ENCODE measurements around the gene DNAH2.

DNA sequence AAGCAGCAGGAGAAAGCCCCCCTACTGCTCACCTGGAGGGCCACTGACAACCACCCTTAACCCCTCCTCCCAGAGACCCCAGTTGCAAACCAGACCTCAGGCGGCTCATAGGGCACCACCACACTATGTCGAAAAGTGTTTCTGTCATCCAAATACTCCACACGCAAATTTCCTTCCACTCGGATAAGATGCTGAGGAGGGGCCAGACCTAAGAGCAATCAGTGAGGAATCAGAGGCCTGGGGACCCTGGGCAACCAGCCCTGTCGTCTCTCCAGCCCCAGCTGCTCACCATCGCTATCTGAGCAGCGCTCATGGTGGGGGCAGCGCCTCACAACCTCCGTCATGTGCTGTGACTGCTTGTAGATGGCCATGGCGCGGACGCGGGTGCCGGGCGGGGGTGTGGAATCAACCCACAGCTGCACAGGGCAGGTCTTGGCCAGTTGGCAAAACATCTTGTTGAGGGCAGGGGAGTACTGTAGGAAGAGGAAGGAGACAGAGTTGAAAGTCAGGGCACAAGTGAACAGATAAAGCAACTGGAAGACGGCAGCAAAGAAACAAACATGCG is 12.4 kb downstream of the TP53 start:
- PRO-cap, 3 experiments: no peak in any of the 3 experiments
- RRBS: no CpG with 5 or more reads among the region's 17 CpGs

DNA sequence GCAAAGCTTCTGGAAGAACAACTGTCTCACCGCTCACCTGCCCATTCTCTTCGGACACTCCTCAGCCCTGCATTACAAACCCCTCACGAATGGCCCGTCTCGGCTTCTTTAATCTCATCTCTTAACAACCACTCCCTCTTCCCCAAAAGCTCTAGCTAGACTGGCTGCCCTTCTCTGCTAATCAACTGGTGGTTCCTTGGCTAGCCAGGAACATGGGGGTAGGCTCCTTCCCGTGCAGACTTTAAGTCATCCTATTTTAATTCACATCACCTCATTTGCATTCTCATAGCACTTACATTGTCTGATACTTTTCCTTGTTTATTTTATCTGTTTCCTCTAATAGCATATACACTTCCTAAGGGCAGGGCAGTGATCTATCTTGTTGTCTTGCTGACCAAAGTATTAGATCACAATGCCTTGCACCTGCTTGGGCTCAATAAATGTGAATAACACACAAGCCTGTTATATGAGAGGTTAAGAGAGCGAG is 9.9 kb downstream of the TP53 start:
- PRO-cap, 3 experiments: no peak in any of the 3 experiments
- RRBS: no CpG with 5 or more reads among the region's 7 CpGs

DNA sequence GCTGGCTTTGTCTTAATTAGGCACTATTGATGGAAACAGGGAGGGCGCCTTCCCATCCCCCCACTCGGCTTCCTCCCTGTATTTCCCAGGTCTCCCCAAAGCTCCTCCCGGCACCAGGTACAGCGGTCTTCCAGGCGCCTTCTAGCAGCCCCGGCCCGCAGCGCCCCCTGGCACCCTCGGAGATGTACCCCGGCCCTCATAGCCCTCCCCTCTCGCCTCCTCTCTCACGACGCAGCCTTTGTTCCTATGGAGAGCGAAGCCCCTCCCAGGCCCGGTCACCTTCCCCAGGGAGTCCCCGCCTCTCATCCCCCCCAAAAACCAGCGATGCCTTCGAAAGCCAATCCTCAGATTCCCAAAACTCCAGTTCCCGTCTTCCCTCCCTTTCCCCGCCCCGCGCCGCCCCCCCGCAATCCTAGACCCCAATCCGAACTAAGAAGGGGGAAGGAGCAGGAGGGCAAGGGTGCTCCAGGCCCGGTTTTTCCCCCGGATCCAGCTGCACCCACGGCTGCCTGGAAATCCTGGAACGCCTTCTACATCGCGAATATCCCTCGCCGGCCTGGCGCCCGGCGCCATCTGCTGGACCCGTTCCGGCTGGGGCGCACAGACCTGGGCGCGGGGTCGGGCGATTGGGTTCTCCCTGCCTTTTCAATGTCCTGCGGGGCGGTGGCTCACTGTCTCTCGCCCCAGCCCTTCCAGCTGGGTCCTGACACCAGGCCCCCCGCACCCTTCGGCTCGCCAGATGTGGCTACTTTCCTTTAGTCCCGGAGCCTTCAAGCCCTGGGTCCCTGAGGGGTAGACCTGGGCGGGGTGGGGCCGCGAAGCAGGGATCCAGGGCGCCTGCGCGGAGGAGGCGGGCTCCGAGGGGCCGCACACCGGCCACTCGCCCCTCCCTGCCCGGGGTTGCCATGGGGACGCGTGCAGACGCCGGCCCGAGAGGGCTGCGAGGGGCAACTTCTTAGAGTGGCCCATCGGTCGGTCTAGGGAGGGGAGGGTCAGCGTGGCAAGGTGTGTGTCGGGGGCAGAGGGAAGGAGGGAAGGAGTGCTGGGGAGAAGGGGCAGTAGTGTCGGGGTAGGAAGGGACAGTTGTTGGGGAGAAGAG is at the start of gene DNAH2:
TSS of gene DNAH2 (plus strand) at position 918 of the 1,099 bp plus-strand sequence.
- PRO-cap, 3 experiments: no peak in any of the 3 experiments
- RRBS: 2% methylated on average over 24 of the region's 73 CpGs

- PRO-cap, 3 experiments: no peak in any of the 3 experiments
- RRBS: no CpG with 5 or more reads among the region's 11 CpGs
These were observed 24.8 kb upstream of the KDM6B start for GRCh38 chr17:7809189-7809723.

- PRO-cap, 3 experiments: no peak in any of the 3 experiments
- RRBS: no CpG with 5 or more reads among the region's 6 CpGs
These were observed 3.9 kb downstream of the CYB5D1 start for GRCh38 chr17:7861485-7862320.

GRCh38 chr17:7887993-7888594 is 495 bp upstream of the CHD3 start:
- PRO-cap, 3 experiments: peak in 2 of 3 experiments; most common plus-strand start chr17:7888466 (in 1); most common minus-strand start chr17:7888298 (in 2)
- RRBS: 4% methylated on average over 4 of the region's 18 CpGs

DNA sequence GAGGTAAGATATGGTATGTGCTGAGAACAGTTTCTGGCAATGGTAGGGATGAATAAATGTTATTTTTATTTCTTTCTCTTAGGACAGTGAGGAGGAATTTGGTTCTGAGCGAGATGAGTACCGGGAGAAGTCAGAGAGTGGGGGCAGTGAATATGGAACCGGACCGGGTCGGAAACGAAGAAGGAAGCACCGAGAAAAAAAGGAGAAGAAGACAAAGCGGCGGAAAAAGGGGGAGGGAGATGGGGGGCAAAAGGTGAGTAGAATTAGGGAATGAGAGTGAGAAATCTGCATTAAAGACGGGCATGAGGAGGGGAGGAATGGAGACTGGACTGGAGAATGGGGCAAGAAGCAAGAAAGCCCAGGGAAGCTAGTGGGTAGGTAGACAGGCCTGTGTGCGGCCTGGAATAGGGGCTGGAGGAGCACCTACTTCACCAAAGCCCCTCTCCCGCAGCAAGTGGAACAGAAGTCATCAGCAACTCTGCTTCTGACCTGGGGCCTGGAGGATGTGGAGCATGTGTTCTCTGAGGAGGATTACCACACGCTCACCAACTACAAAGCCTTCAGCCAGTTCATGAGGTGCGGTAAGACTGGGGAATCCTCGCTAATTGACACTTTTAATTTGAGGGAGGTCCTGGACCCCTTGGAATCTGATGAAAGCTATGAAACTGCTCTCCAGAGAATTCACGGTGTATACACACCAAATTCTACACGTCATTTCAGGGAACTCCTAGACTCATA is 2.1 kb downstream of the CHD3 start:
- PRO-cap, 3 experiments: no peak in any of the 3 experiments
- RRBS: no CpG with 5 or more reads among the region's 17 CpGs

DNA sequence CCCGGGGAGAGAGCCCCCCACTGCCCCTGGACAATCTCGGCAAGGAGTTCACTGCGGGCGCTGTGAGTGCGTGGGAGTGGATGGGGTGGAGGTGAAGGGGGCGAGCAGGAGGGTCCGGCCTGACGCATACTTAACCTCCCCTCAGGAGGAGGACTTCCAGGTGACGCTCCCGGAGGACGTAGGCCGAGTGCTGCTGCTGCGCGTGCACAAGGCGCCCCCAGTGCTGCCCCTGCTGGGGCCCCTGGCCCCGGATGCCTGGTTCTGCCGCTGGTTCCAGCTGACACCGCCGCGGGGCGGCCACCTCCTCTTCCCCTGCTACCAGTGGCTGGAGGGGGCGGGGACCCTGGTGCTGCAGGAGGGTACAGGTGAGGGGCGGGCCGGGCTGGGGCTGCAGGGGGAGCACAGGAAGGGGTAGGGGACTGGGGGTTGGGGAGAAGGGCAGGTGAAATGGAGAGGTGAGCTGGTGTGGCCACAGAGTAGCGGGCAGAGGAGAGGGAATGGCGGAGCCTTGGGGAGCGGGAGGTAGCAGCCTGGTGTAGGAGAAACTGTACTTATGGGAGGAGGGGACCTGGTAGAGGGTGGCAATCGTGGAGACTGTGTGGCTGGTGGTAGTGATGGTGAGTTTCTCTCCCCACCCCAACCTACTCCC is 506 bp downstream of the ALOX15B start:
- PRO-cap, 3 experiments: peak in 1 of 3 experiments; most common plus-strand start position 441 of the sequence (in 1); most common minus-strand start position 253 of the sequence (in 1)
- RRBS: 6% methylated on average over 11 of the region's 28 CpGs

DNA sequence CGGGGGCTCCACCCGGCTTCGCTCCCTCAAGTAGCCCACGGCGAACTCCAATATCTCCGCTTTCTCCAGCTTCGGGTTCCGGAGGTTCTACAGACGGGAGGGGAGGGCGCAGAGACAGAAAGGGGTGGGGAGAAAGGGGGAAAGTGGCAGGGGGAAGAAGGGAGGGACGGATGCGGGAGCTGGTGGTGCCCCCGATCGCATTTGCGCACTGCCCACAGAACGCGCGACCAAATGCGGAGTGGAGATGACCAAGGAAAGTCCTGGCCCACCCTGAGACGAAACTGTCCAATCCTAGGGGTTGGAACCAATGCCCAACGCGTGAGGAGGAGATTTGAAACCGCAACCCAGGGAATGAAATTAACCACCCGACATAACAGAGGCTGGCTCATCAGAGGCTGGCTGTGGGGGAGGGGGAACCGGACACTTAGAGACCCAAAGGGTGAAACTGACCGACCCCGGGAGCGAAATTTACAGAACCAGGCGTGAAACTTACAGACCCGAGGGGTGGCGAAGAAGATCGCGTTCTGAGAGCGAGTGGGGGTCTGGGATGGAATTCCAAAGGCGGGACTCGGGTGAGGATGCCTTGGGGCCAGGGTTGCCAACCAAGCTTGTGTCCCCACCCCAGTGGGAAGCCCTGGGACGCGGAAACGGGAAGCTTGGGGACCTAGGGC is 1.4 kb downstream of the HES7 start:
- PRO-cap, 3 experiments: no peak in any of the 3 experiments
- RRBS: 2% methylated on average over 10 of the region's 39 CpGs

DNA sequence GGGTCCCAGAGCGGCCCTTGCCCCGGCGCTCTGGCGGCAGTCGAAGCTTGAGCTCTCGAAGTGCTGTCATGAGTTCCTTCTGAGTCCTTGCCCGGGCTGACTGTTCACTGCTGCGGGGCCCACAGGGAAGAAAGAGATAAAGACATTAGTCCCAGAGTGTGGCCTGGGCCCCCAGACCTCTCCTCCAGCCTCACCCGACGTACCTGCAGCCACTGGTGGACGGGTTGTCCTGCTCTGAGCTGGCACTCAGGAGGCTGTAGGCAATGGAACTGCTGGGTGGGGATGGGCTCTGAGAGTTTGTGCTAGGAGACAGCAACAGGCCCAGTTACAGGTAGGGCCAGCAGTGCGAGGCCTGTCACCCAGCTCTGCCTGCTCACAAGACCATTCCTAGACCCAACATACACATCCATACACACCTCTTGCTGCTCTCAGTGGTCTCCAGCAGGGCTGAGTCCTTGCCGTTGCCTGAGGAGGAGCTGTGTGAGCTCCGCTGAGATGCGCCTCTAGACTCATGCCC is 2.1 kb downstream of the PER1 start:
- PRO-cap, 3 experiments: peak in 1 of 3 experiments; most common minus-strand start position 380 of the sequence (in 1)
- RRBS: 86% methylated on average over 6 of the region's 15 CpGs

- PRO-cap, 3 experiments: peak in 3 of 3 experiments; most common minus-strand start chr17:8186367 (in 3)
- RRBS: 1% methylated on average over 8 of the region's 47 CpGs
These were observed 4.0 kb downstream of the BORCS6 start for GRCh38 chr17:8185782-8186562.

DNA sequence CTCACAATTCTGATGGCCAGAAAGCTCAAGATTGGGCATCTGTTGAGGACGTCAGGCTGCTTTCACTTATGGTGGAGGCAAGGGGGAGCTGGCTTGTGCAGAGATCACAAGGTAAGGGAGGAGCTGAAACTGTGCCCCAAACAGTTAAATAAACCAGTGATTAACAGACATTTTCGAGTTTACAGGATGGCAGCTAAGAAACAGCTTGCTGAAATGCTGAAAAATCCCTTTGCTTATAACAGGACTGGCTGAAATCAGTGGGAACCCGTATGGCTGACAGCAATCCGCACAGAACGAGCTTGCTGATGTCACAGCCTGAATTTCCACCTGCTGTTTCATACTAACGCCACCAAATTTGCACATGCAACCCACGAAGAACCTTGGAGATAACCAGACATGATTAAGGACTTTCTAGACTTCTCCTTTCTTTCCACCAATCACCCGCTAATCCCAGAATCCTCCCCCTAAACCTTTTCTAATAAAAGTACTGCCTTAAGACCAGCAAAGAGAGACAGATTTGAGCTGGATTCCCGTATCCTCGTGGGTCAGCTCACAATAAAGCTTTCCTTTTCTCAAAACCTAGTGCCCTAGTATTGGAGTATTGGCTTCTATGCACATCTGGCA is 1.3 kb upstream of the ODF4 start:
- PRO-cap, 3 experiments: no peak in any of the 3 experiments
- RRBS: no CpG with 5 or more reads among the region's 10 CpGs

GRCh38 chr17:8420435-8421071 is 15.1 kb upstream of the NDEL1 start:
- PRO-cap, 3 experiments: no peak in any of the 3 experiments
- RRBS: no CpG with 5 or more reads among the region's 2 CpGs

DNA sequence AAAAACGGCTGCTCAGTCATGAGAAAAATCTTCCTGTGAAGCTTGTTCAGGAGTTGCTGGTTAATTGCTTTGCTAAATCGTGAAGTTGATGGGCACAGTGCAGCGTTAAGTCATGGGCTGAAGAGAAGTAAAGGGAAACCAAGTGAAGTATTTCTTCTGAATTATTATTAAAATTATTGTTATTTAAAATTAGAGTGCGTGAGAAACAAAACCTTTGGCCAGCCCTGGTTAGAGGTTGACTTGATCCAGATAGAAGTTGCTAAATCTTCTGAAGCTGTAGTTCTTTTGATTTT is 1.3 kb downstream of the NDEL1 start:
- PRO-cap, 3 experiments: no peak in any of the 3 experiments
- RRBS: no CpG with 5 or more reads among the region's 4 CpGs

- PRO-cap, 3 experiments: no peak in any of the 3 experiments
- RRBS: no CpG with 5 or more reads among the region's 7 CpGs
These were observed 42.4 kb upstream of the PIK3R6 start for GRCh38 chr17:8909834-8910310.

- PRO-cap, 3 experiments: no peak in any of the 3 experiments
- RRBS: no CpG with 5 or more reads among the region's 19 CpGs
These were observed 43.9 kb upstream of the PIK3R6 start for GRCh38 chr17:8911235-8911974.

DNA sequence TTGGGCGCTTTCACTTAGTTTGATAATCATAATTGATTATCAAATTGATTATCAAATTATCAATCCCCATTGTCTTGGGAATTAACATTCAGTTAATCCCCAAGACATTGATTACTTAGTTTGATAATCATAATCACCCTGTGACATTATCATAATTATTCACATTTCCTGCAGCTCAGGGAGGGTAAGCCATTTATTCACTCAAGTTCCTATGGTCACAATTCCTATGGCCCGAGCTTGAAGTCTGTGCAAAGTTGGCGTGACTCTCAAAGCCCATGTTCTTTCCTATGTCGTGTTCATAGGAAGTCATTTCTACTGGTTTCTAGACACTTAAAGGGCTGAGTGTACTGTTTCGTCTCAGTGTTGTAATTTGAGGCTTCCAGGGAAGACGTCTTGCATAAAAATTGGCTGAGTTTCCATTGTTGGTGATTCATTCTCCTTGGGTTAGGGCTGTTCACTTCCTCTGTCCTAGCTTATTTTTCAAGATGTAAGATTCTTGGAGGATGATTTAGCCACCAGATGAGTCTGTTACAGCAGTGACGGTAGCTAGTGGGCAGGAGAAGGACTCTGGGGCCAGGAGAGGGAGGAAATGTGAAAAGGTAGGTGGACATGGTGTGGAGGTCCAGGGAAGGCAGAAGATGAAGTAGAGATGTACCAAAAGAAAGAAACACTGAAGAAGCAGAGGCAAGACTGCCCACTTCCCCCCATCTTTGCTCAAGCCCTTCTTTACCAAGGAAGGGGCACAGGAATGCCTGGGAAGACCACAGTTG is 43.1 kb downstream of the PIK3R5 start:
- PRO-cap, 3 experiments: no peak in any of the 3 experiments
- RRBS: no CpG with 5 or more reads among the region's 7 CpGs

- PRO-cap, 3 experiments: no peak in any of the 3 experiments
- RRBS: no CpG with 5 or more reads among the region's 1 CpG
These were observed 41.7 kb downstream of the PIK3R5 start for GRCh38 chr17:8923917-8924116.

DNA sequence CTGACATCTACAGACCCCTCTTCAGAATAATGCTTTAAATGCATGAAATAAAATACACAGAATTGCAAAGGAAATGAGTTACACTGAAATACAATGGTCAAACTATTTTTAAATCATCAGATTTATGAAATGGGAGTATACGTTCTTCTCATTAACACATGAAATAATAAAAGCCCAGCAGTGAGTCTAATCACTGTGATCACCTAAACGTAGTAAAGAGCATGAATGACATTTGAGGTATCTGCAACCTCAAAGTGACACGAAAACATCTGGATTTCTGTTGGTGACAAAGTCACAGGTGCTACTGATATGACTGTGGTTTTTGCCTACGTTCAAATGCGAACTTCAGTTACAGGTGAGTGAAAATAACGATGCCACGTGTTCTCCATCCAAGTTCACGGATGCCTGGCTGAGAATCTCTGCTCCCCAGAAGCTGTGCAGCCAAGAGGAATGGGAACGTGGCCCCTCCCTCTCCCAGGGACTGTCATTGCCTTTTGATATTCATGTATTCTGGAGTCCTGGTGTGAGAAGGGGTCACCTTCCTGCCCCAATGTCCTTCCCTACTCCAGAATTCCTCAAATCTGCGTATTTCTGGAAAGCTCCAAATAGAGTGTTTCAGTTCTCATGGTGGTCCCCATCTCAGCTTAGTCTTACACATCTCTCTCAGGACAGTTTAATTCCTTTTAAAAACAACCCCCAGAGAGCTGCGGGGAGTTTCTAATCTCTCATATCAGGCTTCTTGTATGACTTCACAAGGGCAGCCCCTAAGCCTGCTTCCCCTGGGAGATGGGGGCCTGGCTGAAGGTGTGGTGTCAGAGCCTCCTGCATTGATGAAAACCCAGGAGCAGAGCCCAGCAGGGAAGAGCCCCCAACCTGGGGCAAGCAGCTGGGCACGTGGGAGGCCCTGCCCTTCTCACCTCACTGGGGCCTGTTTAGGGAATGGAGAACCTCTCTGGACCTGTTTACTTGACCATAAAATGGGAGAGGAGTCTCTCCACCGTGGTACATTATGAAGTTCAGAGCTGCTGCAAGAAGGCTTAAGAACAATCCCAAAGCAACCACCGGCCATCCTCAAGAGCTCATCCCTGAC is 25.8 kb downstream of the PIK3R5 start:
- PRO-cap, 3 experiments: no peak in any of the 3 experiments
- RRBS: no CpG with 5 or more reads among the region's 14 CpGs

DNA sequence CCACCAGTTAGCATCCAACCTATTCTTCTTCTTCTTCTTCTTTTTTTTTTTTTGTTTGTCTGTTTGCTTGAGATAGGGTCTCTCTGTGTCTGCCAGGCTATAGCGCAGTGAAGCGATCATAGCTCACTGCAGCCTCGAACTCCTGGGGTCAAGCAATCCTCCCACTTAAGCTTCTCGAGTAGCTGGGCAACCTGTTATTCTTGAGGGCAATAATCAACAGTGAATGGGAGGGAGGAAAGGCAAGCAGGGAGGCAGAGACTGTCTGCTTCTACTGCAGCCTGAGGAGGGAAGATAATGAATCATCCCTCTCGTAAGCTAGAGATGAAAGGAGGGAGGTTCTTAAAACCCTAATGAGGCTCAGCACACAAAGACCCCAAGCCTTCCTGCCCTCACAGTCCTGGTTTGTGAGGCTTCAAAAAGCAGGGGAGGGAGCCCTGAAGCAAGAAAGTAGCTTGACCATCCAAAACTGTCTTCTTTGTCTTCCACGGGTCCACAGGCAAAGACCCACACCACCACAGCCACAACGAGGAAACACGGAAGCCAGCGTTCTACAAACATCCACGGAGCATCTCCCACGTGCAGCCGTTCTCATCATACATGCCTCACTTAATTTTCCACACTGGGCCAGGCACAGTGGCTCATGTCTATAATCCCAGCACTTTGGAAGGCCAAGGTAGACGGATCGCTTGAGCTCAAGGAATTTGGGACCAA is 1.9 kb downstream of the PIK3R5 start:
- PRO-cap, 3 experiments: no peak in any of the 3 experiments
- RRBS: no CpG with 5 or more reads among the region's 14 CpGs

Data from breast (tissue), 4 donors.